Measurements from ENCODE around the genes OR4F16 and TTLL10.

GRCh38 chr1:686392-686849, at the start of gene OR4F16:
OR4F16 (minus strand) TSS chr1:686654.
- PRO-cap: no peak

DNA sequence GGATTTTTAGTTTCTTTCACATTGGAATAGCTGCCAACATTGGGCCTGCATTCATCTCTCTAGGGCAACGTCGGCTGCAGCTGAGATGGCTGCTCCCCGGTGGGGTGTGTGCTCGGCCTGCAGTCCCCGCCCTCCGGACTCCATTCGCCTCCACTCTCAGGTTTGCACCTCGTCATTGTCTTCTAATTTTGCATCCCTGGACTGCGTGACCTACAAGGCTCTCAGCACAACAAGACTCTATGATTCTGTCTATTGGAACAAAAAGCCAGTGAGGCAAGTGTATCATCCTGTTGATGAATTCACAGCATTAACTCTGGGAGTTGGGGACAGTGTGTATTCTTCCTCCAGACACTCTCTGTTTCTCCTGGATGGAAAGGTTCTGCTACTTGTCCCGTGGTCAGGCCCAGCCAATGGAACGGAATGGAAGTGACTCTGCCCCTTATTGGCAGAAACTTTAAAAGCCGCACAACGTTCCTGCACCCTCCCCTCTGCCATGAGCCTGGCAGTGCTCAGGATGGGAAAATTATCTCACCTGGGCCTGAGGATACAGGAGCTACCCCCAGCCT, 105.0 kb upstream of the SAMD11 start:
- PRO-cap: no peak
- RRBS: no CpG with 5 or more reads among the region's 13 CpGs

DNA sequence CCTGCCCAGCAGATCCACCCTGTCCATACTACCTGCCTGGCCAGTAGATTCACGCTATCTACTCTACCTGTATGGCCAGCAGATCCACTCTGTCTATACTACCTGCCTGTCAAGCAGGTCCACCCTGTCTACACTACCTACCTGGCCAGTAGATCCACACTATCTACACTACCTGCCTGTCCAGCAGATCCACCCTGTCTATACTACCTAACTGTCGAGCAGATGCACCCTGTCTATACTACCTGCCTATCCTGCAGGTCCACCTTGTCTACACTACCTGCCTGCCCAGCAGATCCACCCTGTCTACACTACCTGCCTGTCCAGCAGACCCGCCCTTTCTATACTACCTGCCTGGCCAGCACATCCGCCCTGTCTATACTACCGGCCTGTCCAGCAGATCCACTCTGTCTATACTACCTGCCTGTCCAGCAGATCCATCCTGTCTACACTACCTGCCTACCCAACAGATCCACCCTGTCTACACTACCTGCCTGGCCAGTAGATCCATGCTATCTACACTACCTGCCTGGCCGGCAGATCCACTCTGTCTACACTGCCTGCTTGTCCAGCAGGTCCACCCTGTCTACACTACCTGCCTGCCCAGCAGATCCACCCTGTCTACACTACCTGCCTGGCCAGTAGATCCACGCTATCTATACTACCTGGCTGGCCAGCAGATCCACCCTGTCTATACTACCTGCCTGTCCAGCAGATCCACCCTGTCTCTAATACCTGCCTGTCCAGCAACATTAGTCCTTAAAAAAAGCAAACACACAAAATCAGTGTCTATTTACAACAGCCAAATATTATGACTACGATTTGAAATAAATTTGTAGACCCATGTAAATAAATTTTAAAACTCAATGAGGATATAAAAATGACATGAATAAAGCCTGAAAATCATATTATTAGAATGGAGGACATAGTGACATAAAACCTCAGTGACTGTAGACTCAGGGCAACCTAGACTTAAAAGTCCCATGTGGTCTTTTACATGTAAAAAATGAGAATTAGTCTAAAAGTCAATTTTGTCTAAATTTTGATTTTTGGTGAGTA, 100.5 kb upstream of the SAMD11 start:
- PRO-cap: no peak
- RRBS: no CpG with 5 or more reads among the region's 8 CpGs

DNA sequence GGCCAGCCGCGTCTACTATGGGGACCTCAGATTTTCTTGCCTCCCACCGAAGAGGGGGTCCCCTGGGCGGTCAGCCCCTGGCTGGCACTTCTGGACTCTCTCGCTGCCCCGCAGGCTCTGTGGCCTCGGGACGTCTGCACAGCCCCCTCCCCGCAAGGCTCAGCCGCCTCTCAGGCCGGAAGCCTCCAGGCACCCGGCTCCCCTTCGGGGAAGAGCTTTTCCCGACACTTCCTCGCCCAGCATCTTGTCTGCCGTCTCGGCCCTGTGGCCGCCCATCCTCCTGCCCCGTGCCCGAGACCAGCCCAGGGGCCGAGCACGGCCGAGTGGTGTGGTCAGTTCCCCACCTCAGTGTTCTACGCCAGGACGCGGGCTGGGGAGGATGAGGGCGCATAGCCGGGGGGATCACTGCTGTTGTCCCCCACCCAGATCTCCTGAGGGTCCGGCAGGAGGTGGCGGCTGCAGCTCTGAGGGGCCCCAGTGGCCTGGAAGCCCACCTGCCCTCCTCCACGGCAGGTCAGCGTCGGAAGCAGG, 17.1 kb downstream of the SAMD11 start:
- PRO-cap: no peak
- RRBS: 10% methylated on average over 4 of the region's 33 CpGs

DNA sequence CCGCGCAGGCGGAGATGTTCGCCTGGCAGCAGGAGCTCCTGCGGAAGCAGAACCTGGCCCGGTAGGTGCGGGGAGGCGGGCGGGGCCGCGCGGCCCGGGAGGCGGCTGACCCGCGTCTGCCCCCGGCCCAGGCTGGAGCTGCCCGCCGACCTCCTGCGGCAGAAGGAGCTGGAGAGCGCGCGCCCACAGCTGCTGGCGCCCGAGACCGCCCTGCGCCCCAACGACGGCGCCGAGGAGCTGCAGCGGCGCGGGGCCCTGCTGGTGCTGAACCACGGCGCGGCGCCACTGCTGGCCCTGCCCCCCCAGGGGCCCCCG, 16.7 kb downstream of the NOC2L start:
- PRO-cap: no peak
- RRBS: 4% methylated on average over 9 of the region's 39 CpGs

DNA sequence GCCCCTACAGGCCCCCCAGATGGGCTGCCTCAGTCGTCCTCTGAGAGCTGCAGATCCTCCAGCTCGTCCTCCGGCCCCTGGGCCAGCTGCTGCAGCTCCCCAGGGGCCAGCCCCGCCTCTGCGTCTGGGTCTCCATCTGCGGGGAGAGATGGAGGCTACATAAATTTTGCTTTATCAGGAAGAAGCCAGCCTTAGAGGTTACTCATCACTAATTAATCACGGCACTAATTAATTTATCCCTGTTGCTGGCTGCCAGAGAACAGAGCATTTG, 14.5 kb downstream of the NOC2L start:
- PRO-cap: no peak
- RRBS: no CpG with 5 or more reads among the region's 7 CpGs

DNA sequence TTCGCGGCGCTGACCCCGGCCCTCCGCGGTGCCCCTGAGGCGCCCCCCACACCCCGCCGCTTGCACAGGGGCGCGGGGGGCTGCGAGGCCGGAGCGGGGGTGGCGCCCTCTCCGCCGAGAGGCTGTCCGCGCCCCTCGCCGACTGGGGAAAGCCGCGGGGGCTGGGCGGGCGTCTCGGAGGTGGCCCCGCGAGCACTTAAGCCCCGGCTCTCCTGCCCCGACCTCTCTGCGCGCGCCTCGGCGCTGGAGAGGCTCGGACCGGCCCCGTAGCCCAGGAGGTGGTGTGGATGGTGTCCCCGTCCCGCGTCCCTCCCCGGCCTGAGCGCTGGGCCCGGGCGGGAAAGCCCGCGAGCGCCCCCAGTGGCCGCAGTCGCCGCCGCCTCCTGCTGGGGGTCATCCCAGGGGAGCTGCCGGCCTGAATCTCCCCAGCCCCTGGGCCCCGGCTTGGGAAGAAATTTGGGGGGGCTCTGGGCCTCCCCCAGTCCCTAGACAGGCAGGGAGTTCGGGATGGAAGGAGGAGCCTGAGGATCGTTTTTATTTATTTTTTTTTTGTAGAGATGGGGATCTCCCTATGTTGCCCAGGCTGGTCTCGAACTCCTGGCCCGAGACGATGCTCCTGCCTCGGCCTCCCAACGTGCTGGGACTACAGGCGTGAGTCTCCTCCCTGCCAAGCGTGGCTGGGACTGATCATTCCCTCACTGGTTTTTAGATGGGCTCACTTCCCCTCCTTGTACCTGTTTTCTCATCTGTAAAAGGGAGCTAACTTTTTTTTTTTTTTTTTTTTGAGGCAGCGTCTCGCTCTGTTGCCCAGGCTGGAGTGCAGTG, 2.0 kb upstream of the HES4 start:
- PRO-cap: unidirectional peak, minus-strand start at position 320 of the sequence
- RRBS: 2% methylated on average over 42 of the region's 65 CpGs

DNA sequence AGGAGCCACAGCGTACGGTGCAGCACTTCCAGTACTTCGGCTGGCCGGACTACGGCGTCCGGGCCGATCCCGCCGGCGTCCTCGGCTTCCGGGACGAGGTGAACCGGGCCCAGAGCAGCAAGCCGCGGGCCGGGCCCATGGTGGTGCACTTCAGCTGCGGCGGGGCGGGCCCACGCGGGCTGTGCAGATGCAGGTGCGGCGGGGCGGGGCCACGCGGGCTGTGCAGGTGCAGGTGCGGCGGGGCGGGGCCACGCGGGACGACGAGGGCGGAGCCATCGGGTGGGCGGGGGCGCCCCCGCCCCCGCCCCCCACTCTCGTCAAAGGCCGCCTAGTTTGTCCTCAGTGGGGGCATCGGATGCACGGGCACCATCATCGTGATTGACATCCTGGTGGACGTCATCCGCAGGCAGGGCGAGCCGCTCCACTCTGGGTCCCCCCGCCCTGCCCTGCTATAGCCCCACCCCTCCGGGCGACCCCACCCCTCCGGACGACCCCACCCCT, 5.5 kb downstream of the RNF223 start:
- PRO-cap: no peak
- RRBS: 5% methylated on average over 2 of the region's 55 CpGs

- PRO-cap: bidirectional peak, plus-strand start at chr1:1133559, minus-strand start at chr1:1133493
- RRBS: 5% methylated on average over 8 of the region's 22 CpGs
Measured at GRCh38 chr1:1133355-1133816, 17.5 kb upstream of the C1orf159 start.

GRCh38 chr1:1136274-1136911, 20.5 kb upstream of the C1orf159 start:
- PRO-cap: bidirectional peak, plus-strand start at chr1:1136740, minus-strand start at chr1:1136600
- RRBS: 11% methylated on average over 5 of the region's 20 CpGs

DNA sequence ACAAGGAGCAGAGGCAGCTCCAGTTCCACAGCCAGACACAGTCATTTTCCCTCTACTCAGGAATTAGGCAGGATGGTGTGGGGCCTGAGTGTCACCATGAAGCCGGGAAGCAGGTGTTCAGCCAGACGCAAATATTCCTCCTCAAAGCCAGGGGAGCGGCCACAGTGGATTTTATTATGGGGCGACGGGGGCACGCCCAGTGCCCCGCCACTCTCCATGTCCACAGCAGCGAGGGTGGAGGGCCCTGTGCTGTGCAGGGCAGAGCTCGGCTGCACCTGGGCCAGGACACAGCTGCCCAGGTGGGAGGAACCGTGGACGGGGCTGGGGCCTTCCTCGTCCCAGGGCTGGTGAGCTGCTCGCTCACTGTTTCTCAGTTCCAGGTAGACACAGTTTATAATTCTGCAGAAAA, 14.3 kb upstream of the TTLL10 start:
- PRO-cap: no peak
- RRBS: no CpG with 5 or more reads among the region's 13 CpGs

DNA sequence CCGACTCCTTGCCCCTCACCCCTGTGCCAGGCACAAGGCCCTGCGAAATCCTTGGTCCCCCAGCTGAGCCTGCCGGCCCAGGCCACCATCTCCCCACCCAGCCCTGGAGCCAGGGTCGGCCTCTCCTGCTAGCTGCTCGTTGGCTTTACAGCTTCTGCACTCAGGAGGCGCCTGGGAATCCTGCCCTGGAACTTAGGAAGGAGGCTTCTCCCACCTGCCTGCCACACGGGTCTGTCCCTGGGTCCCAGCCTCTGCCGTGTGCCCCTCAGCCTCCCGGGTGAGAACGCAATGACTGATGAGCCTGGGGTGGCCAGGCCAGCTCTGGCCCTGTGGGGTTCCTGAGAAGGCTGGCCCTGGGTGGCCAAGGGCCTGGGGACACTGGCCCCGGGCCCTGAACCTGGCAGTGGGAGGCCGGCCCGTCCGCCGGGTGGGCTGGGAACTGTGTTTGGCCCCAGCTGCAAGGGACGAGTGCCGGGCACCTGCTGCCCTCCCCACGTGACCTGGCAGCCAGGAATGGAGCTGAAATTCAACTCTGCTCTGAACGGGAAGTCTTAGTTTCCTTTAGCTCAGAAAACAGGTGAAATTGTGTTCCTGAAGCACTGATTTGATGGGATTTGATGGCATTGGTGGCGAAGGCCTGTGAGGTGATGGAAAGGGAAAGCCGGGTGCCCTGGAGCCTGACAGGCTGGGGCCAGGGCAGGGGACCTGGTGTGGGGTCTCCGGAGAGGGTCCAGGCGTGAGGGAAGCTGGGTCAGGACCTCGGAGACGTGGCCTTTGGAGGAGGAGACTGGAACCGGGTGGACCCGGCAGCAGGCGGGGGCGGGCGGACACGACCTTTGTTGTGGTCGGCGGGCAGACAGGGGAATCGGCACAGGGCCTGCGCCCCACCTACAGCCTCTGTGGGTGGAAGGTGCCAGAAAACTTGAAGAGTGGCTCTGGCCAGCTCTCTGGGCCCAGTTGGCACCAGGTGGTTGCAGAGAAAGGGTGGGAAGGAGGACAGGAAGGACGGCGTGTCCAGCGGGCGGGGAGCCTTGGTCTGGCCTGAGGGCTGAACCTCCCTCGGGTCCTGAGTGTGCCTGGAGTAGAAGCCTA, 8.1 kb upstream of the TTLL10 start:
- PRO-cap: bidirectional peak, plus-strand start at position 956 of the sequence, minus-strand start at position 769 of the sequence
- RRBS: 52% methylated on average over 13 of the region's 40 CpGs

GRCh38 chr1:1173463-1174259, at the start of gene TTLL10:
TTLL10 (plus strand) TSS chr1:1173880.
- PRO-cap: no peak
- RRBS: 17% methylated on average over 18 of the region's 40 CpGs

DNA sequence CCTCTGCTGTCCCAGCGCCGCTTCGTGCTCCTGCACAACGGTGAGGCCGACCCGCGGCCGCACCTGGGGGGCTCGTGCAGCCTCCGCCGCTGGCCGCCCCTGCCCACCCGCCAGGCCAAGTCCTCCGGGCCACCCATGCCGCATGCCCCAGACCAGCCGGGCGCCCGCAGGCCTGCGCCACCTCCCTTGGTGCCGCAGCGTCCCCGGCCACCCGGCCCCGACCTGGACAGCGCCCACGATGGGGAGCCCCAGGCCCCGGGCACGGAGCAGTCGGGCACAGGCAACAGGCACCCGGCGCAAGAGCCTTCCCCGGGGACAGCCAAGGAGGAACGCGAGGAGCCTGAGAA, 8.9 kb downstream of the TNFRSF18 start:
- PRO-cap: no peak
- RRBS: 90% methylated on average over 14 of the region's 34 CpGs

- PRO-cap: no peak
- RRBS: 60% methylated on average over 5 of the region's 37 CpGs
Measured at GRCh38 chr1:1208772-1209430, 2.5 kb upstream of the TNFRSF18 start.

DNA sequence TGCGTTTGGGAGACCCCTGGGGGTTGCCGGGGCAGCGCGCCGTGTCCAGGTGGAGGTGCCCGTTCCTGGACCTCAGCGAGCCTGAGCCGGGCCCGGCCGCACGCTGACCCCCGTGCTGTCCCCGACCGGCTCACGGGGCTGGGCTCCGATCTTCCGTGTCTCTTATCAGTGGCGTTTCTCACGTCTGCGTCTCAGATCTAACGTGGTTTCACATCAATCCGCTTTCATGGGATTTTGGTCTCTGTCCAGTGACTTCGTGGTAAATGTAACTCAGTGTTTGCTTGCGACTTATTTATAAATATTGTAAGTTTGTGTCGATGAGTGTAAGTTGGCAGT, 1.3 kb downstream of the B3GALT6 start:
- PRO-cap: no peak
- RRBS: 98% methylated on average over 7 of the region's 25 CpGs

- PRO-cap: no peak
- RRBS: 41% methylated on average over 4 of the region's 15 CpGs
Measured at GRCh38 chr1:1250802-1251258, 4.3 kb upstream of the C1QTNF12 start.

DNA sequence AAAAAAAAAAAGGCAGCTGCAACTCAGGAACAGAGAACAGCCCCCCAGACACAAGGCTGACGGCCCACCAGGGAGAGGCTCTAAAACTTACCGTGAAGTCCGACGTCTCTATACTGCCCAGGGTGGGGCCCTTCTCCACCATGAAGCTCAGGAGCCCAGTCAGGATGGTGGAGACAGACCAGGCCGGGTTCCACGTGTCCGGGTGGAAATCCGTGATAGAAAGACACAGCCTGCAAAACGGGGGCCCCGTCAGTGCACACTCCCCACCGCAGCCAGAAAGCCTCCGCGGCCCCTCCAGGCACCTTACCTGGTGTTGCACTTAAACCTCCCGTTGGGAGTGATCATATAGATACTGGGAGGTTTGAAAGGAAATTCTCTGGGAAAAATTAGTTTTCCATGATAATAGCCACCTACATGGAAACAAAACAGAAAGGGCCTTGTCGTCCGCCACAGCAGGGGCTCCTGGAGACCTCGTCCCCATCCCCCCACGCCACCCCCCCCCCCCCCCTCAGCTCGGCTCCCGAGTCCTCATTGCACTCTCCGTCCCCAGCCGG, 10.5 kb upstream of the C1QTNF12 start:
- PRO-cap: no peak
- RRBS: no CpG with 5 or more reads among the region's 22 CpGs

- PRO-cap: no peak
- RRBS: 87% methylated on average over 4 of the region's 36 CpGs
Measured at GRCh38 chr1:1302848-1303605, 4.7 kb downstream of the ACAP3 start.

DNA sequence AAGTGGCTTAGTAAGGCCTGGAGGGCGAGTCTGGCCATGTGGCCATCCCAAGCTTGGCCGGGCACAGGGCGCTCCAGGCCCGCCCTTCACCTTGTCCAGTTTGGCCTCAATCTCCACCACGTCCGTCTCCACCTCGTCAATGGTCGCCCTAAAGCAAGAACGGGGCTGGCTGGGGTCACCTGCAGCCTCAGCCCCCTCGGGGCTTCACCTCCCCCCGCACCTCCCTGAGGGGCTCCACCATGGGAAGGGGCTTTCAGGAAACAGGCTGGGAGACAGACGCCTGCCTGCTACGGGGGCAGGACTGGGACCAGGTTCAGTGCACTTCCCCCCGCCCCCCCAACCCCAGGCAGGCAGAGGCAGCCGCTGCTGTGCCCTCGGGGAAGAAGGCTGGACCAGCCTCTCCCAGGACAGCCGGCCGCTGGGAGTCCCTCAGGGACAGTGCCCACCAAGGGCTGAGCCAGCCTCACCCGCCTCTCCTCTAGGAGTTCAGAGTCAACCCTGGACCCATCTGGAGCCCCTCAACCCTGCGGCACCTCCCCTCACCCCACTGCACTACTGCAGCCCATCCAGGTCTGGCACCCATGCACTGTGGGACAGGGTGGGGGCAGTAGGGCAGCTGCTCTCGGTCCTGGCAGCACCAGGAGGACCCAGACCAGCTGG, 3.6 kb downstream of the ACAP3 start:
- PRO-cap: no peak
- RRBS: no CpG with 5 or more reads among the region's 21 CpGs